ENCODE measurements around the genes NFATC1 and RBFA.

DNA sequence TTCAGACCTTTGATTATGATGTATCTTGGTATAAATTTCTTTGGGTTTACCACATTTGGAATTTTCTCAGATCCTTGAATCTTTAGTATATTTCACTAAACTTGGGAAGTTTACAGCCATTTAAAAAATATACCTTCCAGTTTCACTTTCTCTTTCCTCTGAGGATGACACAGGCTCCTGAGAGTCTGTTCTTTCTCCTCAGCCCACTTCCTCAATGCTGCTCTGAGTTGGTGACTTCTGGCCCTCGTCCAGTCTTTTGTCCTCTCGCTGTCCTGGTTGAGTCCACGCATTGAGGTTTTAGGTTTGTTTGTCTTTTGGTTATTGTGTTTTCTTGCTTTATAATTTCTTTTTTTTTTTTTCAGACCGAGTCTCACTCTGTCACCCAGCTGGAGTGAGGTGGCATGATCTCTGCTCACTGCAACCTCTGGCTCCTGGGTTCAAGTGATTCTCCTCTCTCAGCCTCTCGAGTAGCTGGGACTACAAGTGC, 40.7 kb upstream of the GALR1 start:
- PRO-cap, result no peak

DNA sequence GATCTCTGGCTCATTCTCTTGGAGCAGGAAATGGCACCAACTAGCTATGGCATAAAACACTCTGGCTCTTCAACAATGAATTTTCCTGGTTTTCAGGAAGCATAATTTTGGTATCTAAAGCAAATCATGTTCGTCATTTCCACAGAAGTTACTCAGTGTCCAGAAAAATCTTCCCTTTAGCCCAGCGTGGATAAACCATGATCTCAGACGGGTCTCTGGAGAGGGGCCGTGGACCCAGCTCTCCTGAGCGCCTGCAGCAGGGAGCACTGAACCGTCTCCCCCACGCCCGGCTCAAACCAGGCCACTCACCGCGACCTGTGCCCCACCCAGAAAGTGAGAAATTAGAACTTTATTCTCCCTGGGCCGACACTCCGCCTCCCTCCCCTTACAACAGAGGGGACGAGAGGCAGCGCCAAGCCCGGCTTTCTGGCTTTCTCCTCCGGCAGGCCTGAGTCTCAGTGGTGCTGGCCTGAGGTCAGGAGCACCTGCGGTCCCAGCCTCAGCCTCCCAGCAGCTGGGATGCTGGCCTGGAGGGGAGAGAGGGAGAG, 856.6 kb upstream of the SALL3 start:
- PRO-cap, result unidirectional peak, plus-strand start at position 206 of the sequence

GRCh38 chr18:79178405-79178819, 109.2 kb downstream of the ATP9B start:
- PRO-cap, result no peak

DNA sequence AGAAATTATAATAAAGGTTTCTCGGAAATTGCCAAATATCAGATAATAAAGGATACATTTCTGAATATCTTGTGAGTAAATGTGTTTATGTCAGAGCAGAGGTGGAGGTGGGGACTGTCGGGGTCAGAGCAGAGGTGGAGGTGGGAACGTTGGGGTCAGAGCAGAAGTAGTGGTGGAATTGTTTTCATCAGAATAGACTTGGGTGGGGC, 131.3 kb downstream of the ATP9B start:
- PRO-cap, result no peak

DNA sequence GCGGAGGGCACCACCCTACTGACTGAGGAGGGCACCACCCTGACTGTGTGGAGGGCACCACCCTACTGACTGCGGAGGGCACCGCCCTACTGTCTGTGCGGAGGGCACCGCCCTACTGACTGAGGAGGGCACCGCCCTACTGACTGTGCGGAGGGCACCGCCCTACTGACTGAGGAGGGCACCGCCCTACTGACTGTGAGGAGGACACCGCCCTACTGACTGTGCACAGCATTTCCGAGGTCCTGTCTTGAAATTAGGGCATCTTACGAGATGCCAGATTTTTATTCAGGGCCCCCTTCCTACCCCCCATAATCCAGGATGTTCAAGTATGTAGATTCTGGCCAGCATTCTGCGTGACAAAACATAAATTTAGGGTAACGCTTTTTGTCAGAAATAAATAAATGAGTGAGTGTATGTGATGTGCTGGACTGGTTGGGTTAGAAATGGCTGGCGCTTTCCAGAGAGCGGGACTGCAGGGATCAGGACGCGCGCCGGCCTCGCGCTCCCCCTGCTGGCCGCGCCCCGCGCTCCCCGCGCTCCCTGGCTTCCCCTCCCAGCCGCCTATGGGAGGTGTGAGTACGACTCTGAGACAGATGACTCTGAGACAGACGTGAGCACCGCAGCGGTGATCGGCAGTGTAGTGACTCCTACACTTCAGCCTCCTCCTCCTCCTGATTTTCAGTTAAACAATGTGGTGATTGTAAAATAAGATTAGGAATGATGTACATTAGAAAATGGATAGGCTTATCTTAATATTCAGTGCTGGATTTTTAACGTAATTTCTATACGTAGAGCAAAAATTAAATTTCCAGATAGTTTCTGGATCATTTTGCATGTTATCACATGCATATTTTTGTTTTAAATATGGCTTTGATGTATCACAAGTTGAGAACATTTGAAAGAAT, 149.3 kb upstream of the NFATC1 start:
- PRO-cap, result no peak

GRCh38 chr18:79395585-79396676, at the start of gene NFATC1:
Gene NFATC1, plus strand, starts transcription at chr18:79395930.
- PRO-cap, result bidirectional peak, plus-strand start at chr18:79395932, minus-strand start at chr18:79395790; bidirectional peak, plus-strand start at chr18:79396454, minus-strand start at chr18:79396215; bidirectional peak, plus-strand start at chr18:79396587, minus-strand start at chr18:79396556

GRCh38 chr18:79401721-79402349, 6.1 kb downstream of the NFATC1 start:
- PRO-cap, result bidirectional peak, plus-strand start at chr18:79402200, minus-strand start at chr18:79402021

DNA sequence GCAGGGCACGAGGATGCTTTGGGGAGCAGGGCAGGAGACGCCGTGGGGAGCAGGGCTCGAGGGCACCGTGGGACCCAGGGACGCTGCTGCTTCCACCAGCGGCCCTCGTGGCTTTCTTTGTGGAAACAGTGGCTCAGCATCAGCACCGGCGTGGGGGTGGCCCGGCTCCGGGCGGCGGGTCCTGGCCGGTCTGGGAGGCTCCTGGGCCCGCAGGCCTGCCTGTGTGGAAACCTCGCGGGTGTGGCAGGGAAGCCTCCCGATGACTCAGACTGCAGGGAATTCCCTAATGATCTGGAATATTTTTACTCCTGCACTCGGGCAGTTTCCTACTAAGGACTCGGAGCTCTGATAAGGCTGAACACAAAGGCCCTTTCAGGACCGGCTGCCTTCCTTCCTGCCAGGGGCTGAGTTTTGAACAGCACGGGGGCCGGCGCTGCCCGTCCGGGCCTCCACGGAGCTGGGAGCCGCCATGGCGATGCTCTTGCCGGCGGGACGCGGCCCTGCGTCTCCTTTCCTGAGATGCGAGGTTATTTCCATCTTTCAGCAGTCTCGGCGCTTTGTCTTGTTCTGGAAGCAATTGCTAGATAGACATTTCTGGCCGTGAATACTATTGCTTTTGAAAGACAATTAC, 62.7 kb downstream of the NFATC1 start:
- PRO-cap, result unidirectional peak, plus-strand start at position 332 of the sequence

GRCh38 chr18:79520074-79520684, 124.4 kb downstream of the NFATC1 start:
- PRO-cap, result bidirectional peak, plus-strand start at chr18:79520375, minus-strand start at chr18:79520305

DNA sequence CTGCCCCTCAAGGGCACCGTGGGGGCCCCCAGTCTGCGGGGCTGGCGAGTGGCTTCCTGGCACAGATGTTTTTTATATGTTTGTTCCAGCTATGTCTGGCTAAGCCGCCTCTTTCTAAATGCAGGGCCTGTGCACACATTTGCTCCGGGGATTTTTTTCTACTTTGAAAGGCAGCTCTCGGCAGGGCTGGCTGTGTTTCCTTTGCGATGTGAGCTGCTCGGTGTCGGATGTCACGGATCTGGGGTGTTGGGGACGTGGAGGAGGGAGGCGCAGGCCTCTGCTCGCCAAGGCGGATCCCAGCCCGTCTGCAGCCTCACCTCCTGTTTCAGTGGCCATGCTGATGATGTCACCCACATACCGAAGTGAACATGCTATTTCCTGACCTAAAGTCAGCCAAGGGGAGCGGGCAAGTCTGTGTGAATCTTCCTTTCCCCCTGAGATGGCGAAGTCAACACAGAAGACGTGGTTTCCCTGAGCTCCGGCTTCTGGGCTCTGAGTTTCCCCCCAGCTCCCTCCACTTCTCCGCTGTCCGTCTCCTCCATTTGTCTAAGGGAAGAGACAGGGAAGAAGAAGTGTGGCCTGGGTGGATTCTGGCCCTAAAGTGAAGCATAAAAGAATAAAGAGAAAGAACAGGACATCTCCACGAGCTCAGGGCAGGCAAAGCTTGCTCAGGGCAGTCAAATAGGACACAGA, 111.8 kb upstream of the CTDP1 start:
- PRO-cap, result no peak

DNA sequence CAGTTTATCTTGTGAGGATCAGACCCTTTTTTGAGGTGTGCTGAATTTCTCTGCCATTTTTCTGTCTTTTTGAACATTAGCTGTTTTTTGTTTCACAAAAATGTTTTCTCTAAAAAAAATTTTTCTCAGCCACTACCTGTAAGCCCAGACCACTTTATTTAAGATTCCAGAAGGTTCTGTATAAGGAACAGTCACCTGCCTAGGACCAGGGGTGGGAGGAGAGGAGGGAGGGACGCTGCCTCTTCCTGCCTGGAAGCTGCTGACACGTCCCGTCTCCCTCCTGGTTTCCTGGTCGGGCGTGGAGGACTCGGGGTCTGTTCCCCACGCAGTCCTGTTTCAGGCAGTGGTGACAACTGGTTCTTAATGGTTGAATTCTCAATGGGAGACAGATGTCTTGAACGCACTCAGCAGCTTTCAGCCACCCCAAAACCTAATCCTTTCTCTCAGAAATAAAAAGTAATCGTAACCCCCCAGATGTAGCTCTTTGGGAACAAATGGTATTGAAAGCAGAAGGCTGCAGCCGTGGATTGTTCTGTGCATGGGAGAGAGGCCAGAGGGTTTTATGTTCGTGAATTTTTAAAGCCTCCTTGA, 50.6 kb downstream of the CTDP1 start:
- PRO-cap, result no peak

DNA sequence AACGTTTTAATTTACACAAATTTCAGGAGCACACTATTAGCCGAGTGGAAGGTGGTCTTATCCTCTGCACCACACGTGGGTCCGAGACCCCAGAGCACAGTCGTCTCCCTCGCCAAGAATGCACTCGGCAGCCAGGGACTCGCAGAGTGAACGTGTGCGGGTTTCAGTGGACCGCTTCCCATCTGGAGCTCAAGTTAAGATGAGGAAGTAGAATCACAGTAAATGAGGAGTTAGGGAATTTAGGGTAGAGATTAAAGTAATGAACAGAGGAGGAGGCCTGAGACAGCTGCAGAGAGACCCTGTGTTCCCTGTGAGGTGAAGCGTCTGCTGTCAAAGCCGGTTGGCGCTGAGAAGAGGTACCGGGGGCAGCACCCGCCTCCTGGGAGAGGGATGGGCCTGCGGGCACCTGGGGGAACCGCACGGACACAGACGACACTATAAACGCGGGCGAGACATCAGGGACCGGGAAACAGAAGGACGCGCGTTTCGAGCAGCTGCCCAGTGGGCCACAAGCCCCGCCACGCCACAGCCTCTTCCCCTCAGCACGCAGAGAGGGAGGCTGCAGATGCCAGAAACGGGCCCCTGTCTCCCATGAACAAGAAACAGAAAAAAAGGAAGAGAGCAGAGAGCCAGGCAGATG, 5.5 kb upstream of the KCNG2 start:
- PRO-cap, result no peak

DNA sequence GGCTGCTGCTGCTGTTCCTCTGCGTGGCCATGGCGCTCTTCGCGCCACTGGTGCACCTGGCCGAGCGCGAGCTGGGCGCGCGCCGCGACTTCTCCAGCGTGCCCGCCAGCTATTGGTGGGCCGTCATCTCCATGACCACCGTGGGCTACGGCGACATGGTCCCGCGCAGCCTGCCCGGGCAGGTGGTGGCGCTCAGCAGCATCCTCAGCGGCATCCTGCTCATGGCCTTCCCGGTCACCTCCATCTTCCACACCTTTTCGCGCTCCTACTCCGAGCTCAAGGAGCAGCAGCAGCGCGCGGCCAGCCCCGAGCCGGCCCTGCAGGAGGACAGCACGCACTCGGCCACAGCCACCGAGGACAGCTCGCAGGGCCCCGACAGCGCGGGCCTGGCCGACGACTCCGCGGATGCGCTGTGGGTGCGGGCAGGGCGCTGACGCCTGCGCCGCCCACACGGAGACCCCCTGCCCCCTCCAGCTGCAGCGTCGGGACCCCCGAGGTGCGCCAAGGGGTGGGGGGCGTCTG, 52.0 kb downstream of the SLC66A2 start:
- PRO-cap, result no peak

DNA sequence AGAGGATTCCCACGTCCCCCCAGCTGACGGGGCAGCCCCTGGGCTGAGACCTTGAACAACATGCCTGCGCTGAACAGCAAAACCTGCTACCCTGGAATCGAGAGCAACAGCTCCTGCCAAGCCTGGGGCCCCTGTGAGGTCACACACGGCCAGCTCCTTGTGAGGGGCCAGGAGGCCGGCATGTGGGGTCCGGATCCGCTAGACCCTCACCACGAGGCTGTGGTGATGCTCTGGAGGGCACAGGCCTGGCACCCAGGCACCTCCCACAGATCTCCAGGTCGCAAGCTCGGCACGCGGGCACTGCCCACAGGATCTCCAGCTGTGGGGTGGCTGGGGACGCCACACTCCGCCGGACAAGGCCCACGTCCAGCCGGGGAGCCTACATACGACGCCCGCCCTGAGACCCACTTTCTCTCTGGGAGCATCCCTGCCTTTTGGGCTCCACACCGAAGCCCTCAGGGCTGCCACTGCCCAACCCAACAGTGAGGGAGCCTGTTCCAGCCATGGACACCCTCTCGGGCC, 34.2 kb downstream of the SLC66A2 start:
- PRO-cap, result no peak

DNA sequence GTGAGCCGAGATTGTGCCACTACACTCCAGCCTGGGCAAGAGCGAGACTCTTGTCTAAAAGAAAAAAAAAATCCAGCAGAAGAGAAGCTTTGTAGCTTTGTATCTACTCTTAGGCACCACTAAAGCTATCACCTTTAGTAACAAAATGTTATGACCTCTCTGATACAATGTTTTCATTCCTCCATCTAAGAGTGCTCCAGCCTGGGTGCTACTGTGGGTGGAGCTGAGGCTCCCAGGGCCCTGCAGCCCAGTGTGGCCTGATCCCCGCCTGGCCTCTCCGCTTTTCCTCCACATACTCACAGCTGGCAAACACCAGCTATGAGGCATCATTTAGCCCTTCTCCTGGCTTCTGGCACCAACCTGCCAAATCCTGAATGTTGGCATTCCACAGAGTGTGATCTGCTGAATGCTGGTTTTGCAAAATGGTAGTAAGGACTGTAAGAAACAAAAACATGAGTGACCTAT, 4.5 kb downstream of the SLC66A2 start:
- PRO-cap, result no peak

DNA sequence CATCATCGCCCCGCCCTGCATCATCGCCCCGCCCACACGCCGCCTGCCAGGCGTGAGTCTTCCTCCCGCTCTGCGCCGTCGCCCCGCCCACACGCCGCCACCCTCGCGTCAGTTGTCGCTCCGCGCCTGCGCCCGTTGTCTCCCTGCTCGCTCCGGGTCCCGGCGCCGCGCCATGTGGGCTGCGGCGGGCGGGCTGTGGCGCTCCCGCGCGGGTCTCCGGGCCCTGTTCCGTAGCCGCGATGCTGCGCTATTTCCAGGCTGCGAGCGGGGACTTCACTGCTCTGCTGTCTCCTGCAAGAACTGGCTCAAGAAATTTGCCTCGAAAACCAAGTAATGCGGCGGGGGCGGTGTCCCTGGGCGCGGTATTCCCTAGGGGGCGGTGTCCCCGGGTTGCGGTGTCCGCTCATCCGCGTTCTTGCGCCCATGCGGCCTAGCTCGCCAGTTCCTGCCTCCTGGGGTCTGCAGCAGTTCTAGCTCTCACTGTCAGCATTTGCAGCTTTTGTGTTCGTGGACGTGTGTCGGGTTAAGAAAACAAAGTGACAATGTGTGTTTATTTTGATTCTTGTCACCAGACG, at the start of gene RBFA:
Gene RBFA, plus strand, starts transcription at position 111 of the 575 bp plus-strand sequence.
- PRO-cap, result bidirectional peak, plus-strand start at position 138 of the sequence, minus-strand start outside the sequence; unidirectional peak, minus-strand start at position 302 of the sequence

GRCh38 chr18:80045396-80046296, 11.4 kb downstream of the RBFA start:
- PRO-cap, result no peak

Measured in paraaortic lymph node (tissue), 1 donor.